BJ (cell line): Measurements from ENCODE around the gene LRFN2.

DNA sequence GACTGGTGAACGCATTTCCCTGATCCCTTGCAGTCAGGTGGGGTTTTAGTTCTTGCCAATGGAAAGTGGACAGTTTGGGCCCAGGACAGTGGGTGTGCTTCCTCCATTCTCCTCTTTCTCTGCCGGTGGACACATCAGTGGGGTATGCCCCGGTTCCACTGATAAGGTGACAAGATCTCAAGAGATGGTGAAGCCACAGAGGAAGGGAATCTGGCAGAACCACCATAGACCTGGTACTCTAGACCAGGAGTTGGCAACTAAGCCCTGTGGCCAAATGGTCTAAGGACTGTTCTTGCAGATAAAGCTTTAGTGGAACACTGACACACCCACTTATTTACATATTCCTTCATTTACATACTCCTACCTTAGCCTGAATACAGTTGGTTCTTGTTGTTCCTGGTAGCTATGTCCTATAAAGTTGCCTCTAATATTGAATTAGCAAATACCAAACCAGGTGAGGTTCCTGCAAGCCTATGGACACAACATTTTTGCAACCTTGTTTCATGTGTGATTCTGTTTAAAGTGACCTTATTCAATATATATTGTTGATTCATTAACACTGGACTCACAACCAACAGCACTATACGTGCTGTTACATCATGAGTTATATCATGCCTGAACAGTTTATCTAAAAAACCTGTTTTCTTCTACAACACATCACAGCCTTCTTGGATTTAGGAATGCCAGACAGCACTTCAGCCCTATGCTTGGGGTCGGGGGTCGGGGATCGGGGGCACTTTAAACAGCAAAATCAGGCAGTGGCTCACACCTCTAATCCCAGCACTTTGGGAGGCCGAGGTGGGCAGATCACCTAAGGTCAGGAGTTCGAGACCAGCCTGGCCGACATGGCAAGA is 2.6 kb downstream of the CCDC167 start:
- CAGE, long polyA plus RNA = no peak
- RRBS = no CpG with 5 or more reads among the region's 10 CpGs

GRCh38 chr6:37502570-37503444 is 3.1 kb upstream of the CCDC167 start:
- CAGE, long polyA plus RNA = no peak
- RRBS = no CpG with 5 or more reads among the region's 8 CpGs

DNA sequence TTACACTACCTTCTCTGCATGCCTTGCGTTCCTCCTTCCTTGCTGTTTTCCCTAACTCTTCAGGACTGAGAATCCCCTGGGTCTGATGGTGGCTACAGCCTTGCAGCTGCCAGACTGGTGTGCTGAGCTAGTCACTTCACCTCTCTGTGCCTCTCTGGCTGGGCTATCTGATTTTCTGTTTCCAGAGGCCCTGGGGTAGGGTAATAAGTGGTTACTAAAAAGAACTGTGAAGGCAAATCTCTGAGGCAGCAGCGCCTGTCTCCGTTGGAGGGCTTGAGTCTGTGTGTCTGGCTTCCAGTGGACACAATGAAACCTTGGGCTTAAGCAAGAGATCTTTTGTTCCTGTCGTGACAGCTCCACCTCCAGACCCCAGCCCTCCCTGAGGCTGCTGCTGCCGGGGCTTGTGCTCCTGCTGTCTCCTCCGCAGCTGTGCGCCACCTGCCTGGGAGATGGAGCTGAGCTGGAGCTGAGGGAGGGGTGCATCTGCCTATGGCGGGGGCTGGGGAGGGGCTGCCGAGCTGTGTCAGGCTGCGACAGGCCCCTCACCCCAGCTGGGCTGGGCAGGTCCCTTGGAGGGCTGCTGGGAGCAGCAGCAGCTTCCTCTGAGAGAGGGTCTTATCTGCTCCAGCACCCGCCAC is 65.8 kb upstream of the CCDC167 start:
- CAGE, long polyA plus RNA = no peak
- RRBS = no CpG with 5 or more reads among the region's 11 CpGs

- CAGE, long polyA plus RNA = no peak
- RRBS = no CpG with 5 or more reads among the region's 6 CpGs
Observed at GRCh38 chr6:37630365-37630928, 67.2 kb downstream of the MDGA1 start.

- CAGE, long polyA plus RNA = no peak
- RRBS = no CpG with 5 or more reads among the region's 7 CpGs
Observed at GRCh38 chr6:37766037-37766349, 53.5 kb upstream of the ZFAND3 start.

DNA sequence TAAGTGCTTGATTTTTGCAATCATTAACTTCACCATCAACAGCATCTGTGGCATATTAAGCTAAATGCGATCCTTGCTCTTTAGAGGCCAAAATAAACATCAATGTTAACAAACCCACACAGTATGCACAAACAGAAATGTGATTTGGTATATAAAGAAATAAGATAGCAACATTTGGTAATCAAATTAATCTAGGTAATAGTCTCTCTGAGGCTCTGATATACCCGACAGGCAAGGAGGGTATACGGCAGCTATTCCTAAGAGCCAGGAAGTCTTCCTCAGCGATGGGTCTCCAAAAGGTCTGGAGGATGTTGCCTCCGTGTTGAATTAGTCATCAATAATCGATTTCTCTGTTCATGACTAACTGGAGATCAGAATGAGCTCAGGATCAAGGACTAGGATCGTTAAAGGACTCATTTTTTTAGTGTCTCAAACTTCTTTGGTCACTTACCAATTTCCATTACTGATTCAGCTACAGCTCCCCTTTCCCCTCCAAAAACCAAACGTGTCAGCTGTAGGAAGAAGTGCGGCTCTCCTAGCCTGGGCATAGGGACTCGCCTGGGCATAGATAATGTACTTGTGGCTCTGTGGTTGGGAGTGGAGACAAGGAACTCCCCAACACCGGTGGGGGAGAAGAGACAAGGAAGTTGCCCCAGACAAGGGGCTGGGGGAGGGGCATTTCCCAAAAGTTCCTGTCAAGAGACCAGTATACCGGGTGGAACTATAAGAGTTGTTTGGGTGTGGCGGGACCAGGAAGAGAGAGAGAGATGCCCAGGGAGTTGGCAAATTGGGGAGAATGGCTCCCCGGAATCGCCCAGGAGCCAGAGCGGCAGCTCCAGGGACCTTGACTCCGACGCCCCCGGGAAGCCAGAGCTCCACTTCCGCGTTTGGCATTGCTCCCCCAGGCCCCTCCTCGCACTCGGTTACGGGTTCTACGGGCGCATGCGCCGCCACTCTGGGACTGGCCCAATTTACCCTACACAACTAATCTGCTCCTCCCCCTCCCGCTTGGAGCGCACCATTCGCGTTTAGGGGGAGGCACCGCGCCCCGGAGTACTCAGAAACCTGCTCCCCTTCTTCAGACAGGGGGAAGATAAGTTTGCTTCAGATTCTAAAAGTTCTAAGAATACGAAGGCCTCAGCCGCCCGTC is 1.0 kb upstream of the ZFAND3 start:
- CAGE, long polyA plus RNA = no peak
- RRBS = 2% methylated on average over 13 of the region's 38 CpGs

- CAGE, long polyA plus RNA = no peak
- RRBS = no CpG with 5 or more reads among the region's 12 CpGs
Observed at GRCh38 chr6:37822916-37823708, 3.6 kb downstream of the ZFAND3 start.

- CAGE, long polyA plus RNA = no peak
- RRBS = no CpG with 5 or more reads among the region's 8 CpGs
Observed at GRCh38 chr6:38138205-38139166, 319.0 kb downstream of the ZFAND3 start.

- CAGE, long polyA plus RNA = no peak
- RRBS = 57% methylated on average over 2 of the region's 31 CpGs
Observed at GRCh38 chr6:38169747-38170855, 350.6 kb downstream of the ZFAND3 start.

DNA sequence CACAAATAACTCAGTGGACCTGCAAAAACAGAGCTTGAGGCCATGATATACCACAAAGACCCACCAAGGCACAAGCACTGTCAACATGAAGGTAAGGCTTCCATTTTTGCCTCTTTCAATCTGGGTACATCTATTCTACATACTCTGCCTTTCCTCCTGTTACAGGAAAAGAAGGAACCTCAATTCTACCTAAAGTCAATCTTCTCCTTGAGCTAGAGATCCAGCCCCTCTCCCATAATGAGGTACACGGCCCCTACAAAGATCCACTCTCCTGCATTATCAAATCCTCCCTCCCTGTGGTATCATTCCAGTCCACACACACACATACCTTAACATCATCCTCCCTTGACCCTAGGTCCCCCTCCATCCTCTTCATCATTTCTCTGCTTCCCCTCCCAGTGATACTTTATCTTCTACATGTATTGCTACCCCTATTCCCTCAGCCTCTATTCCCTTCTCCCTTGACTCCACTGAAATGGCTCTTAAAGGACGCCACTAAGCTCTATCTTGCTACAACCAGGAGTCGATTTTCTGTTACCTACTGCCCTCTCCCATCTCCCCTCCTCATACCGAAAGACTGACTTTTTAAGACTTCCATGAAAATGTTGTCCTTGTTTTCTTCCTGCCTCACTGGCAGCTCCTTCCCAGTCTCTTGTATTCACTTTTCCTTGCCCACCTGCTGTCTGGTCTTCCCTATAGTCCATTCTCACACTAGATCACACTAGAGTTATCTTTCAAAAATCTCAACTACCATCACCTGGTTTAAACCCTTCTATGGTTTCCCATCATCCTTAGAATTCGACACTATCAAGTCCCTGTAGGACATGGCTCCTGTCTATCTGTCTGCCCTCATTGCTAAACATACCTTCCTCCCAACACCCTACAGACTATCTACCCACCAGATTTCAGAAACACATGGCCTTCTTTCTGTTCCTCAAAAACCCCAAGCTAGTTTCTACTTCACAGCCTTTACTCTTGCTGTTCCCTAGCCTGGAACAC is 156.7 kb downstream of the BTBD9 start:
- CAGE, long polyA plus RNA = no peak
- RRBS = no CpG with 5 or more reads among the region's 5 CpGs

- CAGE, long polyA plus RNA = no peak
- RRBS = no CpG with 5 or more reads among the region's 15 CpGs
Observed at GRCh38 chr6:39188370-39189242, 40.7 kb downstream of the KCNK5 start.

- CAGE, long polyA plus RNA = no peak
- RRBS = 50% methylated on average over 2 of the region's 12 CpGs
Observed at GRCh38 chr6:39197251-39198051, 31.8 kb downstream of the KCNK5 start.

- CAGE, long polyA plus RNA = no peak
- RRBS = no CpG with 5 or more reads among the region's 10 CpGs
Observed at GRCh38 chr6:39204586-39205330, 24.5 kb downstream of the KCNK5 start.

DNA sequence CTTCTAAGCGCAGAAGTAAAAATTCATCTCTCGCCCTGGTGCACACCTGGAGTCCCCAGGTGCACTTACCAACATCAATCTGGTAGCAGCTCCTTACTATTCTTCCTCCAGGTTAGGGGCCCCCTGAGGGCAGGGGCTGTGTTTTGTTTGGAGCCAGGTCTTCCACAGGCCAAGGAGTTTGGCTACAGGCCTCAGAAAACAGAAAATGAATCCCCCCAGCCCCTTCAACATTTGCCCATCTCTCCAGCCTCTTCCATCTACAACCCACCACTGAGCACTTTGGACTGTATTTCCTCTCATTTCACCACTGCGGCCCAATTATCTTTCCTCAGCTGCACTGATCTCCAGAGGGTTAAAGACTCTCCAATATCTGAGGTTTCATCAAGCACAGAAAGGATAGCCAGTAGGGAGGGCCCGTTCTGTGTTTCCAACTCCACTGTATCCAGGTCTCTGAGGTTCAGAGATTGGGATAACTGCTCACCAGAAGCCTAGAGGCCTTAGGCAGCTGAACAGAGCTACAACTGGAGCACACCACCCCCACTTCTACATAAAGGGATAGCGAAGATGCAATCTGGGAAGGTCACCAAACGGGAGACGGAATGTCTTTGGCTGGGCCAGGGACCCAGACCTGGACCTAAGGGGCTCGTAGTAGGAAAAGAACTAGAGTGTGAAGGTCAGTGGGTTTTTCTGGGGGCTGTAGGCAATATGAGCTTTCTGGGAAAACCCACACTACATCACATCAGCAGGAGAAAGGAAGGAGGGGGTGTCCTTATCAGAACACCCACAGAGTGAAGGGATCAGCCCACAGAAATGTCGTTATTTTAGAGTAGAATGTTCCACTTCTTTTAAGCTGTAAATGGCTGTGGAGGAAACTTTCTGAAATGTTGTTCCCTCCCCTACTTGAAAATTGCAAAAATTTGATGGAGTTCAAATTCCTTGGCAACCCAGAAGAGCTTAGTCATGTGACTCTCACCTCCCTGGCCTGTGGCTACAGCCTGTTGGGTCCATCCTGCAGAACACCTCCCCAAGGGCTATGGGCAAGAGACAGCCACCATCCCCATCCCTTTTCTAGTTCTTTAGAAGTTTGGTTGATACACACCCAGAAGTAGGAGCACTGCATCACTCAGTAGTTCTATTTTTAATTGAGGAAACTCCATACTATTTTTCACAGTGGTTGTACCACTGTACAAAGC is 7.3 kb downstream of the KCNK5 start:
- CAGE, long polyA plus RNA = no peak
- RRBS = no CpG with 5 or more reads among the region's 9 CpGs

DNA sequence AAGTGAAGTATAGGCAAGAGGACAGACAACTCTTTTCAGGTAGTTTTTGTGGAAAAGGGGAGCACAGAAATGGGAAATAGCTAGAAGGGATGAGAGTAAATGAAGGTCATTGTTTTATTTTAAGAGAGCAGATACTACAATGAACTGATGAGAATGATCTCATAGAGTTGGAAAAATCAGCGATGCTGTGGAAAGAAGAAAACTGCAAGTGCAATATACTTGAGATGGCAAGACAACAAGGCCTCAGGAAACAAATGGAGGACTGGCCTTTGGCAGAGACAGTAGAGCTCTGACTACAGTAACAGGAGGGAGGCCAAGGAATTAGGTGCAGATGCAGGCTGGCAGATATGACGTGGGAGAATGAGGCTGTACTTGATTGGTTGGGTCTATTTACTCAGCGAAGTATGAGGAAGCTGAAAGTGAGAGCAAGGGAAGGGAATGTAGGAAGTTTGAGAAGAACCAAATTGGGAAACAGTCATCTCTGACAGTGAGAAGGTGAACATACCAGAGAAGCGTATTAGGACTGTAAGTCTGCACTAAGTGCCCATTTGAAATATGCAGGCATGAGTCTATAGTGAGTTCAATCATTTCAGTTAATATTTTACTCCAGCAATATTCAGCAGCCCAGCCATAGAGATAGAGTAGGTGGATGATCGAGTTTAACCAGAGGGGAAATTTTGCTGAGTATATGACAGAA is 40.0 kb downstream of the KIF6 start:
- CAGE, long polyA plus RNA = no peak
- RRBS = no CpG with 5 or more reads among the region's 5 CpGs

DNA sequence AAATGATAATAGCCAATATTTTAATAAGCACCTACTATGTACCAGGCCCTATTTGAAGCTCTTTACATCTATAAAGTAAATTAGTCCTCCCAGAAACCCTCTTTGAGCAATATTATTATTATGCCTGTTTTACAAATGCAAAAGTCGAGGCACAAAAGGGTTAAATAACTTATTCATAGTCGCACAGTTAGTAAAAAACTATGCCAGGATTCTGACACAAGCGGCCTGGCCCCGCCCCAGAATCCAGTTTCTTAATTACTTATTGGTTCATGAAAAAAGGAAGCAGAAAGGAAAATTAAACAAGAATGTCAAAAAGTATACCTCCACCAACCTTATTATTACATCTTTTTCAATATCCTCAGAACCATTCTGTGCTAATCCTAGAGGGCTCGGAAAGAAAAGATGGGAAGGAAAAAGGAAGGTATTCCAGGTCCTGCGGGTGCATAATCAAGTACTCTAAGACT is 24.0 kb upstream of the KIF6 start:
- CAGE, long polyA plus RNA = no peak
- RRBS = no CpG with 5 or more reads among the region's 6 CpGs

- CAGE, long polyA plus RNA = no peak
- RRBS = no CpG with 5 or more reads among the region's 6 CpGs
Observed at GRCh38 chr6:39794138-39794723, 2.1 kb downstream of the DAAM2 start.

DNA sequence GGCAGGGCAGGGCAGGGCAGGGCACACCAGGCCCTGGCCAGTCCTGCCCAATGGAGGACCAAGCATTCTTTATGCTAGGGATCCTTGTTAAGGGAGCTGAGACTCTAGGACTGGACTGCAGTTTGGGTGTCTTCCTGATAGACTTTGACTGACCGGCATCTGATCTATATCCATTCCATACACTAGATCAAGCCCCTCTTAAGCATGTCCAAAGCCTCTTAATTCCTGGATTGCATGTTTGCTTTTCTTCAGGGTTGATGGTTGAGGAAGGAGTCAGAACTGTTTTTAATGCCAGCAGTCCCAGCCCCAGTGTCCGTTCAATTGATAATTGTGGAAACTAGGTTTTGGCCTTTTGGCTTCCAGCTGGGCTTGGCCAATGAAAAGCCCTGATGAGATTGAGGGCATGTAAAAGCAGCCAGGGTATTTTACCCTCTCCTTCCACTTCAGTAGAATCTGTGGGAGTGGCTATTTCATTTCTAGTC is 175.0 kb upstream of the MOCS1 start:
- CAGE, long polyA plus RNA = no peak
- RRBS = no CpG with 5 or more reads among the region's 2 CpGs

GRCh38 chr6:40572499-40572833 is 14.7 kb downstream of the LRFN2 start:
- CAGE, long polyA plus RNA = no peak
- RRBS = no CpG with 5 or more reads among the region's 1 CpG

- CAGE, long polyA plus RNA = no peak
- RRBS = 3% methylated on average over 41 of the region's 135 CpGs
Observed at GRCh38 chr6:40586853-40588223, at the start of gene LRFN2. Gene LRFN2 (minus strand): TSS chr6:40587364.